Epithelial cell of prostate (primary cell): Measurements from ENCODE around the genes PIK3CA, PEX5L and DCUN1D1.

GRCh38 chr3:177478277-177478910 lies 281.1 kb upstream of the TBL1XR1 start:
- RRBS = no CpG with 5 or more reads among the region's 4 CpGs

GRCh38 chr3:177535877-177536139 lies 338.5 kb upstream of the TBL1XR1 start:
- RRBS = no CpG with 5 or more reads among the region's 2 CpGs

DNA sequence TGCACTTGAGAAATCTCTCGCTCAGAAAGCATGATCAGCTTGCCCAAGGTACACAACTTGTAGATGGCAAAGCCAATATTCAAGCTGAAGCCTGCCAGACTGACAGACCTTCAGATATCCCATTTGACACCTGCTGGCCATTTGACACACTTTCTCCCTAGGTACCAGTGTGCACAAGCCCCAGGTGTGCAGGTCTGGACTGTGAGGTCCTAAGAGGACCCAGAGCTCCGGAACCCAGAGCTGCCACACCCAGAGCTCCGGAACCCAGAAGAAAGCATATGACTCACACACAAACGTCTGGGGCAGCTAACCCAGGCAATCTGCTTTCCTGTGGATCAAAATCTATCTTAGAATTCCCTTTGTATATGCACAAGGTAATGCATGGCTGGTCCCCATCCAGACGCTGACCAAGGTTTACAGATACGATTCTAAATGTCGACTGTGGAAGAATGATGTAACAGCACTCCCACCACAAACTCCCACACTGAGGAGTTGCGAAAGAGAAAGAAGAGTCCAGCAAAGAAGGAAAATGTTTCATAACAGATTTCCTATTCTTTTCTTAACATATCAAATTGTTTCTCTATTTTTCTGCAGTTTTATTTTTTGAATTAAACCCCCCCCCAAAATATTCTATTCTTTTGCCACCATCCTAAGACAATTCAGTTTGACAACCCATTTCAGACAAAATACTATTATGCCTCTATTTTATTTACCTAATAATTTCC lies 15.7 kb downstream of the KCNMB2 start:
- RRBS = no CpG with 5 or more reads among the region's 8 CpGs

DNA sequence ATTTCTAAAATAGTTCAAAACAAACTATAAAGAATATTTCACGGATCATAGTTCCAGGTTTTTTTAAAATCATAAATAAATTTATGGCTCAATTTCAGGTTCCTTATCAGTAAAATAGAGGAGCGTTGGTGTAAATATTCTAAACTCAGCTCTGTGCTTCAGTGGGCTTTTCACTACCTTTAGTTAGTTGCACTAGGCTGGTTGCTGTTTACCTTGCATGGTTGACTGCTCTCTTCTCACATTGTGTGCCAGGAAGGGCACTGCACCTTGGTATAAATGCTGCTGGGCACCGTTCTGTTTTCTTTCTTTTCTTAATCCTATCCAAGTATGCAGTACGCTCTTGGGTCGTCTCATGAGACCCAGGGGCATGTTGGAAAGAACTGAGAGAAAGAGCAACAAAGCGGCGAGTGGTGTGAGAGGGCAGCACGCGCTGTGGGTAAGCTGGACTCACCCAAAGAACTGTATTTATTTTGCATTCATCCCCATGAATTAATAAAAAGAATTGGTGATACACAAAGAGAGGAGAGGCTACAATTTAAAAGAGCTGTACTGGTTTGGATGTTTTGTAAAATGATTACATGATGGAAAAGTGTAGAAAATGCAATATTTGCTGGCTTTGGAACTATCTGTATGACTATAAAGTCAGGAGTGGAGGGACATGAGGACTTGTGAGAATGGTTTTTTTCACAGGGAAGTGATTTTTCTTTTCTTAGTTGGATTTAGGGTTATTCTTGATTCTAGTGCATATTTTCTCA lies 22.5 kb downstream of the KCNMB2 start:
- RRBS = no CpG with 5 or more reads among the region's 9 CpGs

DNA sequence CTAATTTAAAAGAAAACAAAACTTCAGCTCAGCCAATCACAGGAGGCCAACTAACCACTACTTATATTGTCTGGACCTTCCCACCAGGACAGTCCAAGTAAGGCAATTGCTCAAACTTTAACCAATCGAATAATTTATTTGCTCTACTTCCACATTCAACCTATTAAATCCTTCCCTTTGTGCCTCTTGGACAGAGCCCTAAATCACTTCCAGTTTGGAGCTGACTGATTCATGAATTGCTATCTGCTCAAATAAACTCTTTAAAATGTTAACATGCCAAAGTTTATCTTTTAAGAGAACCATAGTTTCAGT lies 171.5 kb downstream of the KCNMB2 start:
- RRBS = no CpG with 5 or more reads among the region's 1 CpG

DNA sequence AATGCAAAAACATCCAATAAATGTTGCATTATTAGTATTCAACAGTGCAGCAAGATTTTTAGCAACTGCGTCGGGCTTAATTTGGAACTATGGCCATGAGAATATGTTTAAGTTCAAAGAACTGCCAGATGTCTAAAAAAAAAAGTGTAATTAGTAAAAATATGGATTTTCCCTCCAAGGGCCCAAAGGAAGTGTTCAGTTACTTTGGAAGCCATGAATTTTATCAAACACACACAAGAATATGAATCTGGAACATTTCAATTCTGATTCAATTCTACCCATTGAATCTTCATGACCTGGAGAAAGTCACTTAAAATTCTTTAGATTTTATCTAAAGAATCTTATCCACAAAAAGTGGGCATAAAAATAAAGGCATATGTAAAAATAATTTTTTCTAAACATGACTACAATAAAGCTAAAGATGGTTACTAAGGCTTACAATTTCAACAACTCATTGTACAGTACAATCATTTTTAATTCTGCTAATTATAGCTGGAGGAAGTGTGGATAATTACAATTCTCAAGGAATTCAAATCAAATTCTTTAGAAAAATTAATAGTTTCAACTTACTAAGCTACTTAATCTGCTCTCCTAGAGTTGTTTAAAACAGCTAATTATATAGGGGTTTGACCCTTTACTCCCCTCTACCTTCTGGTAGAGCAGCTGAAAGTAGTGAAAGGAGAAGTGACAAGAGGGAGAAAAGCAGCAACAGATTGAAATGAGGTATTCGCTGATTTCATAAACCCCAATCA lies 53.1 kb downstream of the ZMAT3 start:
- RRBS = no CpG with 5 or more reads among the region's 3 CpGs

GRCh38 chr3:179147895-179148908 lies at the start of gene PIK3CA:
Gene PIK3CA, plus strand, starts transcription at chr3:179148357.
- RRBS = 1% methylated on average over 5 of the region's 97 CpGs

DNA sequence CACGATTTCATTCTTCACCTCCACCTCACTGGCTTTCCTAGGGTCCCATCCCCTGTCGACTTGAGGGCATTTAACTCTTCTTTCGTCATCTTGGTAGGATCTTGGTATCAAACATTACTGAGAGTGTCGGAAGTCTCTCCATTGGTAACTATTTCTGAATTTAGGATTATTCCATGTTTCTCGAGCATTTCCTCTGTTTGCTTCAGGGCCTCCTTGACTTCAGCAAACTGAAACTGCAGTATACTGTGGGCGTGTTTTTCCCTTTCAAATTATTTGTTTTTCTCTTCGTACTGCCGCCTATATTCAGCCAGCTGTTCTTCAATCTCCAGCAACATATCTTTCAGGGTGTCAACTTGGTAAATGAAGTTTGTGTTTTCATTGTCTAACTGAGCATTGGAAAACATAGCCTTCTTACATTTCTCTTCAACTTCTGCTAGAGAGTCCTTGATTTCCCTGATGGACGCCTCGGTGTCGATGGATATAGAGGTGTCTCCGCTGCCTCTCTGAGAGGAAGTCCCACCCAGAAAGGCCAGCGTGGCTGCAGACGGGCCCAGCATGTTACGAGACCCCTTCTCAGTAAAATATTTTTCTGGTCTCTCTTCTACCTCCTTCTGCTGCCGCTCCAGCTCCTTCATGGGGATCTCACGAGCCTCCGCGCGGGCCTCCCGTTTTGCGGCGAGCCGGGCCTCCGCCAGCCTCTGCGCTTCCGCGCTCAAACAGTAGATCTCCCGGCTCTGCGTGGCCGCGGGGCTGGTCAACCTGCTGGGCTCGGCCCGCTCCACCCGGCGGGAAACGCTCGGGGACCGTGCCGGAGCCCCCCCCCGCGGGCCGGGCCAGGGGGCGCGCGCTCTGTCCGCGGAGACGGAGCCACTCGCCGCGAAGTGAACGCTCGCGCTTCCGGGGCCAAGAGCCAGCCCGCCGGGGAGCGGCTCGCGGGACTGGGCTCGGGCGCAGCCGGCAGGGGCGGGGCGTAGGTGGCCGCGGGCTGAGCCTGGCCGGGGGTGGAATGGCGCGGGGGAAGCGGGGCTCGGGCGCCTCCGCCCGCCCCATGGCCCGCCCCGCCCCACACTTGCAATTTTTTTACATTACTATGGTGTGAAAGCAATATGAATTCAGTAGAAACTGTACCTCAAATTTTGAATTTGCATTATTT lies 10.0 kb upstream of the KCNMB3 start:
- RRBS = 3% methylated on average over 24 of the region's 78 CpGs

GRCh38 chr3:179608615-179609419 lies 4.2 kb downstream of the NDUFB5 start:
- RRBS = no CpG with 5 or more reads among the region's 6 CpGs

- RRBS = no CpG with 5 or more reads among the region's 9 CpGs
Observed at GRCh38 chr3:179627095-179627945, 22.7 kb downstream of the NDUFB5 start.

- RRBS = 2% methylated on average over 43 of the region's 103 CpGs
Observed at GRCh38 chr3:180036542-180037517, at the start of gene PEX5L. Gene PEX5L, minus strand, starts transcription at chr3:180036937.

- RRBS = no CpG with 5 or more reads among the region's 7 CpGs
Observed at GRCh38 chr3:180830165-180830364, 82.4 kb upstream of the FXR1 start.

GRCh38 chr3:181727592-181728208 lies 16.0 kb downstream of the SOX2 start:
- RRBS = 0% methylated on average over 4 of the region's 25 CpGs

DNA sequence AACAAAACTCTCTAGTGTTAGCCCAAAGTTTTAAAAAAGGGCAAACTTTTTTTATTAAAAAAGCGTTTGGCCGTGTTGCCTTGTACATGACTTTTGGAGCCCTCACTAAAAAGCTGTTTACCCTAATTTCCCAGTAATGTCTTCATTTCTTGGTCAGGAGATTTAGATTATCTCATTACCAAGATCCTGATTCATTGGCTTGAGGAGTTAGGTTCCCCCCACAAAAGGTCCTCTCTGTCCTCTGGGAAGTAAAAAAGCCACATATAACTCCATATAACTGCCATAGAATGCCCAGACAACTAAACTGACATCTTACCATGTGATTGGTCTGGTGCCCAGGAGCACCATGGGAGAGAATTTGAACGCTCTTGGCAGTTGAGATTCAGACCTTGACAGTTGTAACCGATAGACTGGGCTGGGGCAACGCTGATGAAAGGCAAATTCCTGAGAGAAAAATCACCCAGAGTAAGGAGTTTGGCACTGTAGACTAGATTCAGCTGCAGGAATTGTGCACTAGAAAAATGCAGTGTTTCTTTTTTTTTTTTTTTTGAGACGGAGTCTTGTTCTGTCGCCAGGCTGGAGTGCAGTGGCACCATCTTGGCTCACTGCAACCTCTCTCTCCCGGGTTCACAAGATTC lies 240.4 kb downstream of the SOX2 start:
- RRBS = no CpG with 5 or more reads among the region's 8 CpGs

DNA sequence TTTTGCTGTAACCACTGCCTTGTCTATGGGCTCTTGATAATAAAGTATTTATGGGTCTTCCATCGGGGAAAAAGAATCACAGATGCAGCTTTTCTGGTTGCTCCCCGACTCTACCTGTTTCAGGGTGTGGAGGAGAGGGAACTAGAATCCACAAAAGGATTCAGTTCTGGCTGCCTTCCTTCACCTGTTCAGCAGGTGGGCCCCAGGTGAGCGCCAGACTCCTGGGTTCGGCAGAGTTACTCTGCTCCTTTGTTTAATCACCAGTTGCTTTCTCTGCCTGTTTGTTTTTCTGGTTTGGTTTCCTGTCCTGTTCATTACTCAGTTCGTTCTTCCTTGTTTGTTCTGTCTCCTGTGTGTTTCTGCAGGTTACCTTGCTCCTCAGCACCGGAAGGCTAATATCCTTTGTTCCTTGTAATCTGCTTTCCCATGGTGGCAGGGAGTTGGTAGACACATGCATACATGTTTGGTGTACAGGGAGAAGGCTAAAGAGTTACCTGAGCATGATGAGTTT lies 508.5 kb upstream of the ATP11B start:
- RRBS = no CpG with 5 or more reads among the region's 6 CpGs

DNA sequence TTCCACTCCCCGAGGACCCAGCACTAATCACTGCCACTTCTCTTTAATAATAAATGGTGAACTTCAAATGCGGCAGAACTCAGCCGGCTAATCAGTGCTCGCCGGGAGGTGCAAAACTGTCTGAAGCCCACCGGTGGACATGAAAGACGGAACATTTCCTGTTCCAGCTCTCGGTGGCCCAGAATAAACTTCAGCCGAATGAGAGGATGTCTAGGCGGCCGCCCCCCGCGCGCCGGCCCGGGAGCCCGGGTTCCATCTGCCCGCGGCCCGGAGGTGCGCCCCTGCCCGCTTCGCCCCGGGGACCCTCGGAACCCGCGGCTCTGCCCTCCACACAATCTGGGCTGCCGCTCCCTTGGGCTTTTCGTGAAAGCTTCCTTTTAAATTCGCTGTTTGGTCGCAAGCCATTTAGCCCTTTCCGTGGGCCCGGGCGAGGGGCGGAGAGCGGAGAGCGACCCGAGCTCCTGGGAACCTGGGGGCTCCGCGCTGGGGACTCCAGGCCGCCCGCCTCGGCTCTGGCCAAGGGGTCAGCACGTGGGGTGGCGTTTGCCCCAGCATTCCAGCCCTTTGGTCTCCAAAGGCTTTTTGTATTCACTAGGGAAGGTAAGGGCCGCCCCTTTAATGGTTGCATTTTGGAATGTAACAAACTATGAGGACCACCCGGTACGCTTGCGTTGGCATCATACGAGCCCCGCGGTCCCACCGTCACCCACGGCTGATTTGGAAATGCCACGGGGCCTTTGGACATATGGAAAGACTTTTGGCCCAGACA lies 110.6 kb upstream of the ATP11B start:
- RRBS = 0% methylated on average over 2 of the region's 55 CpGs

- RRBS = no CpG with 5 or more reads among the region's 2 CpGs
Observed at GRCh38 chr3:182880697-182881070, 87.4 kb downstream of the ATP11B start.

DNA sequence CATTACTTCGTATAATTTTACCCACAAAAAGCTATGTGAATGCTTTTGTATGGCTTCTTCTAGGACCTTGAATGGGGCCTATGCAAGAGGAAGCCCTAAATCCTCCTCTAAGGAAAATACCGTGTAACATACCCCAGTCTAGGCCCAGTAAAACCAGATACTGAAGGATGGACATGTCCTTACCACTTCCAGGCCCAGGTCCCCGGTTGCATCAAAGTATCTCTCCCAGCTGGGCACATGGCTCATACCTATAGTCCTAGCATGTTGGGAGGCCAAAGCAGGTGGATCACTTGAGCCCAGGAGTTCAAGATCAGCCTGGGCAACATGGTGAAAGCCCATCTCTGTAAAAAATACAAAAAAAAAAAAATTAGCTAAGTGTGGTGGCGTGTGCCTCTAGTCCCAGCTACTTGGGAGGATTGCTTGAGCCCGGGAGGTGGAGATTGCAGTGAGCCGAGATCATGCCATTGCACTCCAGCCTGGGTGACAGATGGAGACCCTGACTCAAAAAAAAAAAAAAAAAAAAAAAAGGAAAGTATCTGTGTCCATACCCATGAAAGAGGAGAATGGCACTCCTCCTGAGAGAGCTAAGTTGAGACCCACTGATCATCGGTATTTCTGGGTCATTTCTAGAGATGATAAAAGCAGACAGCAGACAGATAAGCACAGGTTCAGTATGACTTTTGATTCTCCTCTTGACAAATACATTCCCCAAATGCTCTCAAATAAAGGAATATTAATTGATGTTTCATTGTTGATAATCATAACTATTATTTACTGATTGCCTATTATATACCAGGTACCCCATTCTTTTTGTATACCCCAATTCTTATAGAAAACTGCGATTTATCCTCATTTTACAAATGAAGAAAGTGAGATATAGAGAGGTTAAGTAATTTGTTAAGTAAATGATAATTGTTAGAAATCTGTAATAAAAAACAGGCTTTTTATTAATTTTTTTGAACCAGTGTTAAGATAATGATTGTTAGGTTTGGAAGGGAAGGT lies 85.4 kb downstream of the DCUN1D1 start:
- RRBS = no CpG with 5 or more reads among the region's 8 CpGs

DNA sequence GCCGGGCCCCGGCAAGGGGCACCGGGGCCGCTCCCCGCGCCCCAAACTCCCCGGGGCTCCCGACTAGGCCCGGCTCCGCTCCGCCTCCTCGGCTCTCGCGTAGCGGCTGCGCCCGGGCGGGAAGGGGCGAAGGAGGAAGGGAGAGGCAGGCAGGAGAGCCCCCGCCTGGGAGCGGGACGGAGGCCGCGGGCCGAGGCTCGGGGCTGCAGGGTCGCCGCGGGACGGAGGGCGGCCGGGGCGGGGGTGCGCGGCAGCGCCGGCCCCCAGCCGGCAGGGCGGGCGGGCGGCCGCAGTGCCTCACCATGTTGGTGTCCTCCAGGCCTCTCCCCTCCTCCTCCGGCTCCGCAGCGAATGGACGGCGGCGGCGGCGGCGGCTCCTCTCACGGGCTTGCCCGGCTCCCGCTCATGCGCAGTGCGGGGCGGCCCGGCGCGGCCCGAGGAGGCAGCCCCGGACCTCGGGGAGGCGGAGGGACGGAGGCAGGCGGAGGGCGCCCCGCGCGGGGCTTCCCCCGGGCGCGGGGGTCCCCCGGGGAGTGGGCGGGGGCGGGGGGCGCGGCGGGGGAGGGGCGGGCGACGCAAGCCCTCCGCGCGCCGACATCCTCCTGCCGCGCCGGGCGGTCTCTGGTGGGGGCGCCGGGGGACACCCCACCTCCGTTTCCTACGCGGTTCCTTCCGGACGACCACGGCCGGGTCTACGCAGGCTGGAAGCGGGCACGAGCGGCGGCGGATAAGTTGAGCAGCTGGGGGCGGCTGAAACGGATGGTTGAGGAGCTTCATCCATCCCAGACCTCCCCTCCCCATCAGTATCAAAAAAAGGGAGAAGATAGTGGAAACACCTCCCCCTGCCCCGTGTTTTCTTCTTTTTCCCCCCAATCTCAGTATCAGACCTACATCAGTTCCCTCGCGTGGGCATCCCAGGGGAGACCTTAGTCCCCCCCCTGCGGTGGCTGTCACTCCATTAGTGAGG lies at the start of gene DCUN1D1:
DCUN1D1 (minus strand) TSS at position 353 of the 967 bp plus-strand sequence.
- RRBS = under 1% methylated on average over 42 of the region's 111 CpGs

GRCh38 chr3:183258466-183259151 lies 5.6 kb downstream of the B3GNT5 start:
- RRBS = no CpG with 5 or more reads among the region's 7 CpGs